Lung (tissue), 4 donors: Measurements from ENCODE around the genes DIRAS1 and DOHH.

GRCh38 chr19:2607526-2608807 lies 94.5 kb downstream of the GNG7 start:
- PRO-cap, result no peak
- RAMPAGE, long total RNA, result no peak
- RRBS, result 74% methylated on average over 3 of the region's 53 CpGs

GRCh38 chr19:2613760-2614141 lies 88.7 kb downstream of the GNG7 start:
- PRO-cap, result no peak
- RAMPAGE, long total RNA, result no peak
- RRBS, result 8% methylated on average over 9 of the region's 17 CpGs

- PRO-cap, result no peak
- RAMPAGE, long total RNA, result no peak
- RRBS, result no CpG with 5 or more reads among the region's 20 CpGs
Observed at GRCh38 chr19:2700616-2701039, 1.9 kb downstream of the GNG7 start.

- PRO-cap, result no peak
- RAMPAGE, long total RNA, result no peak
- RRBS, result 2% methylated on average over 52 of the region's 71 CpGs
Observed at GRCh38 chr19:2721310-2721862, at the start of gene DIRAS1. TSS of gene DIRAS1 (minus strand) at chr19:2721372.

DNA sequence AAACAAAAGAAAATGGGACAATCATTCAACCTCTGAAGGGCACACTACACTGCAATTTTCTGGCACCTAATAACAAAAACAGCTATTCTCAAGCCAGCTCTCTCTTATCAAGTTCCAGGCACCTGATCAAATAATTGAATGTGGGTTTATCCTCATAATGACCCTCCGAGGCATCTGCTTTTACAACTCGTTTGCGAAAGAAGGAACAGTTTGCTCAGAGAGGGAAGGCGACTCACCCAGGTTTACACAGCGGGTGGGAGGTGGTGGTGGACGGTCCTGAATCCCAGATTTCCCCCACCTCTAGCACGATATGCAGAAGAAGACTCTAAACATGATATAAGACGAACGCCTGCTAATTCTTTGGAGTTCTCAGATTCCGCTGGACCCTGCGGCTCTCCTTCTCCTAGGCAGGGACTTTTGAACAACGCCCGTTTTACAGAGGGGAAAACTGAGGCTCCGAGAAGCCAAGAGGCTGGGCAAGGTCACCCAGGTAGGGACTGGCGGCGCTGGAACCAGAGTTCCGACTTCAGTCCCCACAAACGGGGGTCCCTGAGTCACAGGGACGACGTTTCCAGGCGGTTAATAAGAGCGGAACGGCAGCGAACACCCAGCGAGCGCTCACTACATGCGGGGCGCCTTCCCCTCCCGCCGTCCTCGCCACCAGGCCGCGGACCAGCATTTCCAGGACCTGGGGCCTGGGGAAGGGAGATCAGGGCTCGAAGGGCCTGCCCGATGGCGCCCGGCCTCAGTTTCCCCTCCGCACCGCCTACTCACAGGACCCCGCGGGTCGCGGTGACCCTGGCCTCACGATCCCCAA lies 531 bp downstream of the SGTA start:
- PRO-cap, result no peak
- RAMPAGE, long total RNA, result no peak
- RRBS, result no CpG with 5 or more reads among the region's 44 CpGs

DNA sequence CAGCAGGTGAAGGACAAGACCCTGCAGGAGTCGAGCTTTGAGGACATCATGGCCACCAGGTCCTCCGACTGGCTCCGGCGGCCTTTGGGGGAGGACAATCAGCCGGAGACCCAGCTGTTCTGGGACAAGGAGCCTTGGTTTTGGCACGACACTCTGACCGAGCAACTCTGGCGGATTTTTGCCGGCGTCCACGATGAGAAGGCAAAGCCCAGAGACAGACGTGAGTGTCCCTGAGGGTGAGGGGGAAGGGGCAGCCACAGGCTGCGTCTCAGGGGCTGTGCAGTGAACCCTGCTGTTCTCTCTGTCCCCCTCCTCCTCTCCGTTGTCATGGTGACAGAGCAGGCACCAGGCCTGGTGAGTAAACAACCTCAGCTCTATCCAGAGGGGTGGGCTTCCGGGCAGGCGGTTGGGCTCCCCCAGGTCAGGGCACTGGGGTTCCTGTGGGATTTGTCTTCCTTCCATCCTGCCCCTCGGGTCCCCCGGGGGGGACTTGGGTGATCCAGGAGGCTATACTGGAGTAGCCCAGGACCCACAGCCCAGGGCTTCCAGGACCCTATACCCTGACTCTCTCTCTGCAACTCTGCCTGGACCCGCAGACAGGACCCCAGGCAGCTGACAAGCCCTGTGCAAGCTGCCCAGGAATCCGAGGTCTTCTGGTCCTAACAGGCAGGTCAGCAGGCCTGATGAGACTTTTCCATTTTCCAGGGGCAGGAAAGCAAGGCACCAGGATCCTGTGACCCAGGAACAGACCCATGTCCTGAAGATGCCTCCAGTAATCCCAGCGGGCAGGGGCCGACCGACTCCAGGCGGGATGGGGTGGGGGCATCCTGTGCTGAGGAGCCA lies 9.9 kb downstream of the TLE6 start:
- PRO-cap, result no peak
- RAMPAGE, long total RNA, result no peak
- RRBS, result 31% methylated on average over 10 of the region's 24 CpGs

DNA sequence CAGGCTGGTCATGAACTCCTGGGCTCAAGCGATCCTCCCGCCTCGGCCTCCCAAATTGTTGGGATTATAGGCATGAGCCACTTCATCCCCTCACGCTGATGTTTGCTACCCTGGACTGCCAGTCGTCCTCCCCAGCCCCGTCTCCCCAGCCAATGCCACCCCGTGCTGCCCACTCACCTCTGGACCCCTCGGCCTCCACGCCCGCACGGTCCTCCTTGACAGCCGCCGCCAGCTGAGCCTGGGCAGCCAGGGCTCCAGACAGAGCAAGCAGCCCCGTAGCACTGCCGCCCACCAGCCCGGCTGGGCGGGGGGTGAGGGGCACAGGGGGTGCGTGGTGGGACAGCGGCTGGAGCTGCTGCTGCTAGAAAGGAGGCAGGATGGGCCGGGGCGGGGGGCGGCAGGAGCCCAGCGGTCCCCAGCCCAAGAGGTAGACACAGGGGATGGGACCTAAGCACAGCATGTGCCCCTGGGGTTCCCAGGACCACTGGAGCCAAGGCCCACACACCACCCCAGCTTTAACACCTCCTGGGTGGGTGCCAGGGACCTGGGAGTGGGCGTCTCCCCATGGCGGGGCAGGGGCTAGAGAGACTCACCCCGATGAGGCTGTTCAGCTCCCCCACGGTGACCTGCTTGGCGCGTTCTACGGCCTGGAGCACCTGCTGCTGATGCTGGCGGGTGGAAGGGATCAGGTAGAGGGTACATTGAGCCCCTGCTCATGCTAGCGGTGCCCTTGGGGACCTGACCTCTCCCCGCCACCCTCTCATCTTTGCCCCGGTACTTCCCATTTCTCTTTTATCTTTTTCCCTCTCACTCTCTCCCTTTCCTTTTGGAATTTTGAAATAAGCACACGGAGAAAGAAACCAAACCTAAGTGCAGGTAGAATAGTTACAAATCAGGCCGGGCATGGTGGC lies 9.7 kb downstream of the TLE2 start:
- PRO-cap, result no peak
- RAMPAGE, long total RNA, result no peak
- RRBS, result no CpG with 5 or more reads among the region's 36 CpGs

DNA sequence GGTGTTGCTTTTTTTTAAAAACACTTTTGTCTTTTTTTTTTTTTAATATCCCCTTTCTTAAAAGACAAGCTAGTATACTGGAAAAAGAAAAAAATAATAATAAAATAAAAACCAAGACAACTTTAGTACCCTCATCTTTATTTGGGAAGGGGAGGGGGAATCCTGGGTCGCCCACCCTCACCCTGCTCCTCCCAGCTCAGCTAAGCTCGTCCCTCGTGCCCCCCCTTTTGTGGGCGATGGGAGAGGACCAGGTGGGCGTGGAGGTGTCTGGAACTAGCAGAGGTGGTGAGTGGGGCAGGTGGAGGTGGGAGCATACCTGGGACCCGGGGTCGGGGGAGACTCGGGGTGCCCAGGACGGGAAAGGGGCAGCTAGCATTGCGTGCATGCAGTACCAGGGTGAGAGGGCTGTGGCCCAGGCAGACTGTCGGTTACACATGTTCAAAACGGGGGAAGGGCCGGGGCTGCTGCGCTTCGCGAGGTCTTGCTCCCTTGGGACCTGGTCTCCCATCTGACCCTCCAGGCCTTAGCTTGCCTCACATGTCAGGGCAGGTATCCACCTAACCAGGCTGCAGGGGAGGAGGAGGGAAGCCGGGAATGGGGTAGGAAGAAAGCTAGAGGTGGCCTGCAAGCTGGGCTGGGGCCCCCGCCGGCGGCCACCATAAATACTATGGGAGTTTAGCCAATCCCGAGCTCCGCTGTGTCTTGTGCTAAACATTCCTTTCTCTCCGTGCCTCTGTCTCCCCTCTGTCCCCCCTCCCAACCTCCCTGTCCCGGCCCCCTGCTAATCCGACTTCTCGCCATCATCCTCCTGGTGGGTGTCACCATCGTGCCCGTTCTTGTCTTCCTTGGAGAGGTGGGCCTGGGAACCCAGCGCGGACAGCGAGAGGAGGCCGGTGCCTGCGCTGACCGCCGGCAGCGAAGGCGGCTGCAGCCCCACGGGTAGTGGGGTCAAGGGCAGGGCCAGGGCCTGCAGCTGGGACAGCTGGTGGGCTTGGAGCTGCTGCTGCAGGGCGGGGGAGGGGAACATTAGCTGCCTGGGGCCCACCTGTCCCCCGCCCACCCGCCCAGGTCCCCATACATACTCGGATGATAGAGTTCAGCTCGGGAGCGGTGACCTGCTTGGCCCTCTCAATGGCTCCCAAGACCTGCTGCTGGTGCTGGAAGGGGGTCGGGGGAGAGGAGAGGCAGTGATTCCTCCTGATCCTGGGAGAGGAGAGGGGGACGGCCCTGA lies 8.8 kb downstream of the TLE5 start:
- PRO-cap, result no peak
- RAMPAGE, long total RNA, result no peak
- RRBS, result 65% methylated on average over 3 of the region's 46 CpGs

DNA sequence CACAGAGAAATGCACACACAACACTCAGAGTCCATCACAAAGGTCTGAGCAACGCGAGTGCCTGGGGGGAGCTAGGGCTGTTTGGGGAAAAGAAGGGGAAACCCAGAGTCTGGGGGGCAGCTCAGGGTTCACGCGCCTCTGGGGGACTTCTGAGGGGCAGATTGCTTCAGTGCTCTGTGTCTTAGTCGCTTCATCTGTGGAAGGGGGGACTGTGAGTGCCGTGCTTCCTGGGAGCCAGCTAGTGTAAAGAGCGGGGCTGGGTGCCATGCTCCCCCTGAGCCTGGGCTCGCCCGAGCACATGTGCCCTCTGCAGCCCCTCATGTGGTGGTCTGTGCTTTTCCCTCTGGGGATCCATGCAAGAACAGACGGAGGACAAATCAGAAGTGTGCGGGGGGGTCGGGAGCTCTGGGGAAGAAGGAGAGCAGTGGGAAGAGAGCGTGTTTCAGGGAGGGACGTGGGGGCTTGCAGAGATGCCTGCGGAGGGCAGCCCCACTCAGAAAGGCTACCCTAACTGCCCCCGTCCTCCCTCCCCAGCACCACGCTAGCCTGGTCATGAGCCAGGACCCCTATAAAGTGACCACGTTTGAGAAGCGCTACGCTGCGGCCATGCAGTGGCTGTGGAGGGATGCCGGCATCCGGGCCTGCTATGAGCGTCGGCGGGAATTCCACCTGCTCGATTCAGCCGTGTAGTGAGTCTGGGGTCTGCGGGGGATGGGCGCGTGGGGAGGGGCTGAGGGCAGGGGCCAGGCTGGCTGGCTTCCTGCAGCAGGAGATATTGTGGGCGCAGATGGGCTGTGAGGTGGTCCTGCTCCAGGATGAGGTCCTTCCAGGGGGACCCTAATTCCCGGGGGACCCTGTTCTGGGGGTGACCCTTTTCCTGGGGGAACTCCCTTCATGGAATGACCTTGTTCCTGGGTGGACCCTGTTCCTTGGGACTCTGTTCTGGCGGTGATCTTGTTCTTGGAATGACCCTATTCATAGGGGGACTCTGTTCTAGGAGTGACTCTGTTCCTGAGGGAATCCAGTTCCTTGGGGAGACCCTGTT lies 14.1 kb downstream of the GNA15 start:
- PRO-cap, result no peak
- RAMPAGE, long total RNA, result no peak
- RRBS, result no CpG with 5 or more reads among the region's 34 CpGs

DNA sequence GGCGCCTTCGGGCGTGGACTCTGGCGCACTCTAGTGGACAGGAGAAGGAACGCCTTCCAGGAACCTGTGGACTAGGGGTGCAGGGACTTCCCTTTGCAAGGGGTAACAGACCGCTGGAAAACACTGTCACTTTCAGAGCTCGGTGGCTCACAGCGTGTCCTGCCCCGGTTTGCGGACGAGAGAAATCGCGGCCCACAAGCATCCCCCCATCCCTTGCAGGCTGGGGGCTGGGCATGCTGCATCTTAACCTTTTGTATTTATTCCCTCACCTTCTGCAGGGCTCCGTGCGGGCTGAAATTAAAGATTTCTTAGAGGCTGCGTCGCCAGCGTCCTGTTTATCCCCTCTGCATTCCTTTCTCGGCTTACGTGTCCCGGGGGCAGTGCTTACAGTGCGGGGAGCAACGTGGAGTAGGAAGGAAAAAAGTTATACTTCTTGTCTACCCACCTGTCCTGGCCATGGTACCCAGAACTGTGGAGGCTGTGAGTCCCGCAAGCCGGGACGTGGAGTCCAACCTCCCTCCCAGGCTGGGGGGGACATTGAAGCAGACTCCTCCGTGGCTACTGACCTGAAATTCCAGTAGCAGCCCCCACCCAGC lies 15.0 kb upstream of the S1PR4 start:
- PRO-cap, result no peak
- RAMPAGE, long total RNA, result no peak
- RRBS, result 41% methylated on average over 3 of the region's 27 CpGs

- PRO-cap, result no peak
- RAMPAGE, long total RNA, result no peak
- RRBS, result no CpG with 5 or more reads among the region's 21 CpGs
Observed at GRCh38 chr19:3180706-3181218, 2.2 kb downstream of the S1PR4 start.

GRCh38 chr19:3203631-3204459 lies 18.1 kb downstream of the NCLN start:
- PRO-cap, result no peak
- RAMPAGE, long total RNA, result no peak
- RRBS, result 97% methylated on average over 7 of the region's 35 CpGs

- PRO-cap, result no peak
- RAMPAGE, long total RNA, result no peak
- RRBS, result no CpG with 5 or more reads among the region's 12 CpGs
Observed at GRCh38 chr19:3274805-3275379, 50.4 kb downstream of the CELF5 start.

DNA sequence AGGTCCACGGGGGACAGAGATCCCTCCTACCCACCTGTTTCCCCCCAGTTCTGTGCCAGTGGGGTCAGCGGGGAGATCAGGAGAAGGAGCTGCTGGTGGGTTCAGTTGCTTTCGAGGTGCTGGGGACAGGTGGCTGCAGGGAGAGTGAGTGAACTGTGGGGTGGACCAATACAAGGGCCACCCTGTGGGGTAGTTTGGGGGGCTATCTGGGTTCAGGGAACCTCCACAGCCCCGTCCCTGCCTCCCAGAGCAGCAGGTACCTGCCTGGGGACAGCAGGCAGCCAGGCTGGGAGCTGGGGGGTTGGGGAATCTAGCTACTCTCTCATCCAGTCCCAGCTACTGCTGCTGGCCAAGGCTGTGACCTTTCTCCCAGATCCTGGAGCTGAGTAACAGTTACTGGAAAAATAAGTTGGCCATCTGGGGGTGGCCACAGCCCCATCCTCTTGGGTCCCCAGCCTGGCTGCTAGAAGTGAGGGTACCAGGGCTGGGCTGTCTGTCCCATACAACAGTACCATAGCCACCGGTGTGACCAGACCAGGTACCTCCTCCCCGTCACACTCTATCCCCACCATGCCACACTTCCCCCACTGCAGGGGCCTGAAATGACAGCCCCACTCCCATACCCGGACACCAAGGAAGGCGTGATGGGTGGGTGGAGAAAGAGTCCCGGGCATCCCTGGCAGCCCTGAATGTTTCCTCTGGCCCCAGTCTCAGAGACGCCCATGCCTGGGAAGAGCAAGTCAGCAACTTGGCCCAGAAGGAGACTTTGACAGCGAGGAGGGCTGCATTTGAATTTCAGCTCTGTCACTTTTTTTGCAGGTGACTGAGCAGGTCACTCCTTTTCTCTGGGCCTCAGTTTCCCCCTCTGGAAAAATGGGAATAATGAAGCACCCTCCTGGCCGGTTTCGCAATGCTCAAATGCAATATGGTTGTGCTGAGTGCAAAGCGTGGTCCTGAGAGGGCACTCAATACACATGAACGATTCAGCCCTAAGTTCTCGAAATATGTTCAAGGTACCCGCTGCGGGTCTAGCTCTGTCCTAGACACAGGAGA lies 30.8 kb upstream of the NFIC start:
- PRO-cap, result no peak
- RAMPAGE, long total RNA, result no peak
- RRBS, result 57% methylated on average over 4 of the region's 18 CpGs

- PRO-cap, result no peak
- RAMPAGE, long total RNA, result no peak
- RRBS, result no CpG with 5 or more reads among the region's 14 CpGs
Observed at GRCh38 chr19:3357901-3358335, 8.5 kb upstream of the NFIC start.

DNA sequence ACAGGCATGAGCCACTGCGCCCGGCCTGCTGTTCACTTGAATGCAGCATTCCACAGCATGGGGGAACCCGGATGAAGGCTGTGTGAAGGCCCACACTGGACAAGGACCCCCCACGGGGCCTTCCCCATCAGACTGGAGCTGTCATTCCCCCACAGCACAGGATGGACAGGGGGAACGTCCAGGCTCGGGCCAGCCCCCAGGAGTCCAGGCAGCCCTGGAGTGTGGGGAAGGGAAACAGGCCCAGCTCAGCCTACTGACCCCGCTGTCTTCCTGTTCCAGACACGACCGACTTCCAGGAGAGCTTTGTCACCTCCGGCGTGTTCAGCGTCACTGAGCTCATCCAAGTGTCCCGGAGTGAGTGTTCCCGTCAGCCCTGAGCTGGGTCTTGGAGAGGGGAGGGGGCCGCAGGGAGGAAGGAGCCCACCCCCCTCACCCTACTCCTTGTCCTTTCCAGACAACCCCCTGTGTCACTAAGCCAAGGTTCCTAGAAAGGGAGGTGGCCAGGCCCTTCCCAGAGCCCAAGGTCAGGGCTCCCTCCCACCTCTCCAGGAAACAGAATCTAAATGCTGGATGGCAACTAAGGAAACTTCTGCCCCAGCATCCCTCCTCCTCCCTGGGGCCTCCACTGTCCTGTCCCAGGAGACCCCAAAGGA lies 47.0 kb downstream of the SMIM24 start:
- PRO-cap, result no peak
- RAMPAGE, long total RNA, result no peak
- RRBS, result no CpG with 5 or more reads among the region's 15 CpGs

GRCh38 chr19:3499910-3501255 lies at the start of gene DOHH:
TSS of gene DOHH (minus strand) at chr19:3500674.
- PRO-cap, result unidirectional peak, minus-strand start at chr19:3500656
- RAMPAGE, long total RNA, result no peak
- RRBS, result 1% methylated on average over 25 of the region's 71 CpGs

DNA sequence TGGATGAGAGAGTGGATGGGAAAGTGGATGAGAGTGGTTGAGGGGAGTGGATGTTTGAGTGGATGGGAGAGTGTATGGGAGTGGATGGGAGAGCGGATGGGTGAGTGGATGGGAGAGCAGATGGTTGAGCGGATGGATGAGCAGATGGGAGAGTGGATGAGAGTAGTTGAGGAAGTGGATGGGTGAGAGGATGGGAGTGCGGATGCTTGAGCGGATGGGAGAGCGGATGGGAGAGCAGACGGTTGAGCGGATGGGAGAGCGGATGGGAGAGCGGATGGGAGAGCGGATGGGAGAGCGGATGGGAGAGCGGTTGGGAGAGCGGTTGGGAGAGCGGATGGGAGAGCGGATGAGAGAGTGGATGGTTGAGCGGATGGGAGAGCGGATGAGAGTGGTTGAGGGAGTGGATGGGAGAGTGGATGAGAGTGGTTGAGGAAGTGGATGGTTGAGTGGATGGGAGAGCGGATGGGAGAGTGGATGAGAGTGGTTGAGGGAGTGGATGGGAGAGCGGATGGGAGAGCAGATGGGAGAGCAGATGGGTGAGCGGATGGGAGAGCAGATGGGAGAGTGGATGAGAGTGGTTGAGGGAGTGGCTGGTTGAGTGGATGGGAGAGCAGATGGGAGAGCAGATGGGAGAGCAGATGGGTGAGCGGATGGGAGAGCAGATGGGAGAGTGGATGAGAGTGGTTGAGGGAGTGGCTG lies 10.0 kb upstream of the TEKTIP1 start:
- PRO-cap, result no peak
- RAMPAGE, long total RNA, result no peak
- RRBS, result no CpG with 5 or more reads among the region's 21 CpGs

GRCh38 chr19:3573451-3574704 lies 1.1 kb downstream of the HMG20B start:
- PRO-cap, result no peak
- RAMPAGE, long total RNA, result no peak
- RRBS, result 66% methylated on average over 29 of the region's 86 CpGs

- PRO-cap, result no peak
- RAMPAGE, long total RNA, result no peak
- RRBS, result 87% methylated on average over 4 of the region's 27 CpGs
Observed at GRCh38 chr19:3574958-3575711, 2.4 kb downstream of the HMG20B start.